Endothelial cell of umbilical vein (primary cell): ENCODE measurements around a stretch of chr1.

DNA sequence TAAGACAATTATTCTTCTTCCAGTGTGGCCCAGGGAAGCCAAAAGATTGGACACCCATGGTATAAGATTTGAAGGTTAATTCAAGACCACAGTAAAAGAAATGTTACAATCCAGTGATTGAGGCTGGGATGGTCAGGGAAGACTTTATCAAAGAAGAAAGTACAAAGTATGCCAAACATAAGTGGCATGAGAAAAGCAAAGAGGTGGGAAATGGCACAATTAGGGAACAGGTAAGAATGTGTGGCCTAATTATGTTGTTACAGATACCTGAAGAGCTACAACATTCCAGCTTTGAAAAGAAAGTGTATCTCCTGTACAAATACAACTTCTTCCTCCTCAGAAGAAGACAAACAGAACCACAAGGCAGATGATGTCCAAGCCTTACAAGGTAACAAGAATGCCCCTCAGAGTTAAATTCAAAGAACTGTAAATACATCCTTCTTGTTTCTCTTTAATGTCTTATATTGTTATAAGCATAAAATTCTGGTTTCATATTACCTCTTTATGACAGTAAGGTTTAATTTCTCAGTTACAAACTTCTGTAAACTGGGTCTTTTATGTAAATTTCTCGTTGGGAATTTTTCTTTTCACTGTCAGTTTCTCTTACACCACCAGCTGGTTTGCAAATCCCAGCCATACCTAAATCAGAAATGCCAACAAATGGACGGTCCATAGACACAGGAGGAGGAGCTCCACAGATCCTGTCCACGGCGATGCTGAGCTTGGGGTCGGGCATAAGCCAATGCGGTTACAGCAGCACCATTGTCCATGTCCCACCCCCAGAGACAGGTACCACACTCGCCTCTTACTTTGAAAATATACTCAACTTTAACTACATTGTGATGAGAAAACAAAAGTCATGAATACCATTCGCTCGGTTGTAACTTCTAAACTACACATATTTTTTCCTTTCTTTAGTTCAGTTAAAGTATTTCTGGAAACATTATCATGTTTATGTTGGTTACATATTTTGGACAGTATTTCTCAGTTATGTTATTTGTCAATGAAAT is 32.7 kb downstream of the UTS2 start:
- PRO-cap: no peak
CAGE:
- cytosol, long polyA minus RNA: no peak
- cytosol, long polyA plus RNA: no peak
- long polyA plus RNA: no peak
- nucleus, long polyA minus RNA: no peak
- nucleus, long polyA plus RNA: no peak

DNA sequence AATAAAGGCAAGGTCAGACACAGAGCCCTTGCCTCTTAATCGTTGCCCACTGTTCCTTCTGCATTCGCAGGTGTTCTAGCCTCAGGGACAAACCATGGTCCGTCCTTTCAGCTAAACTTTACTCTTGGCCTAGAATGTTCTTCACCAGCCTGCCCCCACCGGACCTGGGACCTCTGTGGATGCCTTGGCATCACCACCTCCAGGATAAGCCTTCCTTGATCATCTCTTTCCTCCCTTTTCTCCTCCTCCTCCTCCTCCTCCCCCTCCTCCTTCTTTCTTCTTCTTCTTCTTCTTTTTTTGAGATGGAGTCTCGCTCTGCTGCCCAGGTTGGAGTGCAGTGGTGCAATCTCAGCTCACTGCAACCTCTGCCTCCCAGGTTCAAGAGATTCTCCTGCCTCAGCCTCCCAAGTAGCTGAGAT is 40.3 kb upstream of the ERRFI1 start:
- PRO-cap: no peak
CAGE:
- cytosol, long polyA minus RNA: no peak
- cytosol, long polyA plus RNA: no peak
- long polyA plus RNA: no peak
- nucleus, long polyA minus RNA: no peak
- nucleus, long polyA plus RNA: no peak

- PRO-cap: no peak
CAGE:
- cytosol, long polyA minus RNA: no peak
- cytosol, long polyA plus RNA: no peak
- long polyA plus RNA: no peak
- nucleus, long polyA minus RNA: no peak
- nucleus, long polyA plus RNA: no peak
These were observed 87.2 kb upstream of the ERRFI1 start for GRCh38 chr1:8113345-8113657.

GRCh38 chr1:8294361-8294688 is 23.6 kb upstream of the SLC45A1 start:
- PRO-cap: no peak
CAGE:
- cytosol, long polyA minus RNA: no peak
- cytosol, long polyA plus RNA: no peak
- long polyA plus RNA: no peak
- nucleus, long polyA minus RNA: no peak
- nucleus, long polyA plus RNA: no peak

GRCh38 chr1:8395996-8396663 is 78.2 kb downstream of the SLC45A1 start:
- PRO-cap: no peak
CAGE:
- cytosol, long polyA minus RNA: no peak
- cytosol, long polyA plus RNA: no peak
- long polyA plus RNA: no peak
- nucleus, long polyA minus RNA: no peak
- nucleus, long polyA plus RNA: no peak

- PRO-cap: no peak
CAGE:
- cytosol, long polyA minus RNA: no peak
- cytosol, long polyA plus RNA: no peak
- long polyA plus RNA: no peak
- nucleus, long polyA minus RNA: no peak
- nucleus, long polyA plus RNA: no peak
These were observed 112.6 kb downstream of the SLC45A1 start for GRCh38 chr1:8430293-8431080.

- PRO-cap: no peak
CAGE:
- cytosol, long polyA minus RNA: no peak
- cytosol, long polyA plus RNA: no peak
- long polyA plus RNA: no peak
- nucleus, long polyA minus RNA: no peak
- nucleus, long polyA plus RNA: no peak
These were observed 134.1 kb downstream of the SLC45A1 start for GRCh38 chr1:8452042-8452480.

DNA sequence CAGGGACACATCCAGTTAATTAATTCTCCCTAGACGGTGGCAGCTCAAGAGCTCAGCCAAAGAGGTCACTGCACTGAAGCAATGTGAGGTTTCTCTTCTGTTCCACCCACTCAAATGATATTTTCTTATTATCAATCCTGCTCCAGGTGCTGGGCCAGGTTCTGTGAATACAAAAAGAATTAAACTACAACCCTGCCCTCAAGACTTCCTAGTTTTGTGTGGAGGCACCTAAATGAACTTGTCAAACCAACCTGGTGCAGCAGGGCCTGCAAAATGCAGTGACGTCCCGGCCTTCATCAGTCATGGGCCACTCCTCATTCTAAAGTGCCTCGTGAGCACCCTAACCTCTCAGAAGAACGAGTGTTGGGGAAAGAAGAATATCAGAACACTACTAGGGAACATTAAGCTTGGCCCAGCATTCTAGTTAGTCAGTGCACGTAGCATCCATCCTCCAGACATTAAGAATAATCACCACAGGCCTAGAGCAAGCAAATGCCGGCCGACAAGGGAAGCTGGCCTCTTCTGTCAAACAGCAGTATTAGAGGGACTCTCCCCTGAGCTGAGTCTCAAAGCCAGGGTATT is 137.8 kb downstream of the SLC45A1 start:
- PRO-cap: no peak
CAGE:
- cytosol, long polyA minus RNA: no peak
- cytosol, long polyA plus RNA: no peak
- long polyA plus RNA: no peak
- nucleus, long polyA minus RNA: no peak
- nucleus, long polyA plus RNA: no peak

- PRO-cap: no peak
CAGE:
- cytosol, long polyA minus RNA: no peak
- cytosol, long polyA plus RNA: no peak
- long polyA plus RNA: no peak
- nucleus, long polyA minus RNA: start-site peak on the plus strand at chr1:8656430-8656438, 5 reads
- nucleus, long polyA plus RNA: no peak
These were observed 161.4 kb downstream of the RERE start for GRCh38 chr1:8655769-8656675.

GRCh38 chr1:8815342-8816319 is 1.8 kb downstream of the RERE start:
- PRO-cap: no peak
CAGE:
- cytosol, long polyA minus RNA: no peak
- cytosol, long polyA plus RNA: no peak
- long polyA plus RNA: no peak
- nucleus, long polyA minus RNA: no peak
- nucleus, long polyA plus RNA: no peak

DNA sequence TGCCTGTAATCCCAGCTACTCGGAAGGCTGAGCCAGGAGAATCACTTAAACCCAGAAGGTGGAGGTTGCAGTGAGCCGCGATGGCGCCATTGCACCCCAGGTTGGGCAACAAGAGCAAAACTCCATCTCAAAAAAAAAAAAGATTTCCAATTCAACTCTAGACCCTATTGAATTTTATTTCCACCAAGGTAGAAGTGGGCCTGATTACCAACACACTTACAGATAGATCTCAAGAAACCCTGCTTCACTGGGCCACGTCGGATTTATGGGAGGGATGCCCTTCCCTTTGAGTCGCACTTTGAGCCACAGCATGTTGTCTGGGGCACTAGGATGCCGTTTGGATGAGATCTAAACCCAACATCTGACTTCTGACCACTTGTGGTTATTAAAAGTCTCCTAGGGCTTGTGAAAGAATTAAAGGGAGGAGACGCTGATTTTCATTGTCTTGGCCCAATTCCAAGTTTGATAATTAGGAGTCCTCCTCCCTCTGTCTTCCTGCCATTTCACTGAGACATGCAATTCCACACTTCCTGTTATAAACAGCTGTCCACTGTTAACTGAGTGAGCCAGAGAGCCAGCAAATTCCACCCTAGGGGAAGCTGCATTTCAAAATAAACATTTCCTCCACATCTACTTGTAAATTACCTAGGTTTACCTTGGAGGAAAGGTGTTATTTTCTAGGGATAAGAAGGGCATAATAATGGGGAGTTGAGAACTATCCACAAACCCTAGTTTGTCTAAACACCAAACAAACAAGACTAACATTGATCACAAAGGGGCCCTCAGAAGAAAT is 5.2 kb upstream of the RERE start:
- PRO-cap: no peak
CAGE:
- cytosol, long polyA minus RNA: no peak
- cytosol, long polyA plus RNA: no peak
- long polyA plus RNA: no peak
- nucleus, long polyA minus RNA: no peak
- nucleus, long polyA plus RNA: no peak

DNA sequence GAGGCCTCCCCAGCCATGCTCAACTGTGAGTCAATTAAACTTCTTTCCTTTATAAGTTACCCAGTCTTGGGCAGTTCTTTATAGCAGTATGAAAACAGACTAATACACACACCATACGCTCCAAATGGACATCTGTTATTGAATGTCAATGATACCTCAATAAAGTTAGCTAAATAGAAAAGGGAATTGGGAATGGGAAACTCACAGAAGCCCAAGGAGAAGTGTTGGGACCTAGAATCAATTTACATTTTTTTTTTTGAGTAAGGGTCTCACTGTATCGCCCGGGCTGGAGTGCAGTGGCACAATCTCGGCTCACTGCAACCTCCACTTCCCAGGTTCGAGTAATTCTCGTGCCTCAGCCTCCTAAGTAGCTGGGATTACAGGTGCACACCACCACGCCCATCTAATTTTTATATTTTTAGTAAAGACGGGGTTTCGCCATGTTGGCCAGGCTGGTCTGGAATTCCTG is 22.2 kb downstream of the ENO1 start:
- PRO-cap: no peak
CAGE:
- cytosol, long polyA minus RNA: no peak
- cytosol, long polyA plus RNA: no peak
- long polyA plus RNA: no peak
- nucleus, long polyA minus RNA: no peak
- nucleus, long polyA plus RNA: no peak

DNA sequence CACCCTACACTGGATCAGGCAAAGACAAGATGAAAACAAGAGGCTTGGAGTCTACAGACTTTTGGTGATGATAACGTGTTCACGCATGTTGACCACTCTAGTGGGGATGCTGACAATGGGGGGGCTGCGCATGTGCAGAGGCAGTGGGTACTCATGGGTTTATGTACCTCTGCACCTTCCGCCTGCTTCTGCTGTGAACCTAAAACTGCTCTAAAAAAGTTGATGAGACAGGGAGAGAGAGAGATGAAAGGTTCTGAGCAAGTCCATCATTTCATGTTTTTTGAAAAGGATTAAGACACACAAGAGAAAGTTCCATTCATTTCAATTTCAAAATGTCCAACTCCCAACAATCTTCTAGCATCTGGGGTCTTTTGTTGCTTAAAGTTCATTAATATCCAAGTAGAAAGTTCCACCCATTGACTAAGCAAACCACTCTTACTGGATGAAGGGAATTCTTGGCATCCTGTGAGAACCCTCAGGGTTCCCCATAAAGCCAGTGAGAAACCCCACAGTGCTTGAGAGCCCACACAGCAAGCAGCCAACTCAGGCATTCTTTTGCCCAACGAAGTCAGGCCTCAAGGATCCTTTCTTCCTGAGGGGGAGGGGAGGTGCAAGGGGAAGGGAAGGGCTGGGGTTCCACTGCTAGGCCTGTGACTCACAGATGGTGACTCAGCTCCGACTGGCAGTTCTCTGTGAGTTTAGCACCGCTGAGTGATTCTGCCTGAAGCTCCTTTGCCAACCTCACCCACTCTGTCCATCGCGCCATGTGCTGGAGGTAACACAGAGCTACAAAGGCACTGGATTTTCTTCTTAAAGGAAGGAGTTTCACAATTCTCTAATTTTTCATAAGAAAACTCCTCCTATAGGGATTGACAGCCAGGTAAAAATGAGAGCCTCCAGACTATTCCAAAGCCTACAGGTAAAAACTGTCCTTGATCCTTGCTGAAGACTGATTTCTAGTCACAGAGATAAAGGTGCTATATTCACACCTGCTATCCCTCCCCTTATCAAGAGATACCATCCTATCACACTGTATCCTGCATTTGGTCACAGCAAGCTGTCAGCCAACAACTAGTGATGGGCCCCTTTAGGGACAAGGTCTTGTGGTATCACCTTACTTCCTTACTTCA is 5.0 kb downstream of the ENO1 start:
- PRO-cap: no peak
CAGE:
- cytosol, long polyA minus RNA: no peak
- cytosol, long polyA plus RNA: no peak
- long polyA plus RNA: no peak
- nucleus, long polyA minus RNA: no peak
- nucleus, long polyA plus RNA: no peak

DNA sequence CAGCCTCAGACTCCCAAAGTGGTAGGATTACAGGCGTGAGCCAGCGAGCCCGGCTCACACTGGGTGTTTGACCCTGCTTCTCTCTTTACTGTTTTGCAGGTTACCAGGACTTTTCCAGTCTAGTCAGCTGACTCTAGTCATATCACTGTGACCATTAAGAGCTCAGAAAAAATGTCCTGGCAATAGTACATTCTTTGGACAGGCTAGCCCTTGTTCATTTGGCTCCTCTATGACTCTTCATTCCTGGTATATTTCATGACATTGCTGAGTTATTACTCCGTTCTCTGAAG is 8.0 kb upstream of the CA6 start:
- PRO-cap: no peak
CAGE:
- cytosol, long polyA minus RNA: no peak
- cytosol, long polyA plus RNA: no peak
- long polyA plus RNA: no peak
- nucleus, long polyA minus RNA: no peak
- nucleus, long polyA plus RNA: no peak

DNA sequence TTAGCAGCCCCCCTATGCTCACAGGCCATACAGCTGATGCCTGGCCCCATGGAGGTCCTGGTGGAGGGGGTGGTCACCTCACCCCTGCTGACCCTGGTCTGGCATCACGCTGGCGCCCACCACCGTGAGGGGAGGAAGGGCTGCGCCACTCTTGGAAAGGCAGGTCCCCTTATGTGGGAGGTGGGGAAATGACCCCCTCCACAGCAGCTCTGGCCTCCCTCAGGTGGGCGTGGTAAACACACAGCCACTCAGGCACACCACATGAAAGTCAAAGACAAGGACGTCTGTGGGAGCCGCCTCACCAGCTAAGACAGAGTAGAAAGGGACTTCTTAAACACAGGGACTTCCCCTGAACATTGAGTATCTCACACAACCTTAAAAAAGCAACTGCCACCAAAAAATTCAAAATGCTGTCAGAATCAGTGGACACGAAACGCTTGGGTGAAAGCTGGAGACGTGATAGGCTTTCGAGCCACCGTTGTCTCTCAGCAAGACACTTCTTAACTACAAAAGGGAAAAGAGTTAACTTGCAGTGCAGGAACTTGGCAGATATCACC is 6.9 kb downstream of the GPR157 start:
- PRO-cap: no peak
CAGE:
- cytosol, long polyA minus RNA: no peak
- cytosol, long polyA plus RNA: no peak
- long polyA plus RNA: no peak
- nucleus, long polyA minus RNA: no peak
- nucleus, long polyA plus RNA: no peak

DNA sequence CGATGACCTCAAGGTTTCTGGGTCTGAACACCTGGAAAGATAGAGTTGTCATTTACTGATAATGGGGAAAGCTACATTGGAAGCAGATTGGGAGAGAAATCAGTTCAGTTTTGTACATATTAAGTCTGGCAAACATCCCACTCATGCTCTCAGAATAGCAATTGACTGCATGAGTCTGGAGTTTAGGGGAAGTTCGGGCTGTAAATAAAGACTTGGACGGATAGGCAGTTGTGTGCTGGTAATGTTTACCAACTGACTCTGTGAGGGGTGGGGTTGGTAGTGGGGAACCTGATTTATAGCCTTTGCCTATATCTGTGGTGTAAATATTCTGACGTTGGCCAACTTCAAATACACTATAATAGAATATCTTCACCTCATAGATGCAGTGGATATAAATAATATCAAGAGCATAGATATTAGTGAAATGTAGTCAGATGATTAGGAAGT is 4.0 kb downstream of the H6PD start:
- PRO-cap: no peak
CAGE:
- cytosol, long polyA minus RNA: no peak
- cytosol, long polyA plus RNA: no peak
- long polyA plus RNA: no peak
- nucleus, long polyA minus RNA: no peak
- nucleus, long polyA plus RNA: no peak

DNA sequence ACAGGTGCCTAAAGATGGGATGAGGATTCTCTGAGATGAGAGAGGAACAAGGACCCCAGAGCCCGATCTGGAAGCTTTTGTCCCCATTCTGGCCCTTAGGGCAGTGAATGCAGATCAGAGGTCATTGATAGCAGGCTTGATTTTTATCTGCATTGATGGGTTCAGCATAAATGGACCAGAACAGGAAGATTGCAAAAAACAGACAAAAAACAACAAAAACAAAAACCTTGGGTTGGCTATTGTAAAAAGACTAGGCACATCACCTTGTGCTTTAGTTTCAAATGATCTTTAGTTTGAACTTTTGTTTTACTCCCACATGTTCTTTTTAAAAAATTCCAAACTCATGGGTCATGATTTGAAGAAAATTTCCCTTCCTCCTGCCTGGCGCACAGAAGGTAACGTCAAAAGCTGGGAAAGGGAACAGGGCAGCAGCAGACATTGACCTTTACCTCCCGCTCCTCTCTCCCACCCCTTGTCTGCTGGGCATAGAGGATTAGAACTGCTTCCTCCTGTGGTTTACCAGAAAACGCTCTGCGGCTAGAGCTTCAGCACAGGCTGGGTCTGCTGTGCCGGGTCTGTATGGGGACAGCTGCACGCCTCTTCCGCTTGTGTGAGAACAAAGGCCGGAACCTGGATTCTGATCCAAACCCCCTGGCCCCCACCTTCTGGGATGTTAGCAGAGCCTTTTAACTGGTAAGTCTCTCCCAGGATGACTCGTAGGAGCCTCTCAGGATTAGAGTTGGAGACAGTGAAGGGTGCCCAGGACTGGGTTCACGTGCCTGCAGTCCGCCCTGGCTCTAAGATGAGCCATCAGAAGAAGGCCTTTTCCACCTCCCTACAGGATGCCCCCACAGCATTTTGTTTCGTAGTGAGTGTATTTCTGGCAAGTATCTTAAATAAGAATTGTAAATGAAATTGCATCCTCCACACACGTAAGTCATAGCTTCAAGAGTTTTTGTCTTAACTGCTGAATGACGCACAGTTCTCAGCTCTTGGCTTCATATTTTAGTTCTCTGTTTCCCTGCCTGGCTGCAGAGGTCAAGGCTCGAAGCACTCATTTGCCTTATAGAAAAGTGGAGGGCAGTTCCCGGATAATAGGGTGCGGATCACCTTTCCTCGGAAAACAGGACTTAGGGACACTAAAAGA is 5.1 kb downstream of the H6PD start:
- PRO-cap: unidirectional peak, plus-strand start at position 404 of the sequence; bidirectional peak, plus-strand start at position 522 of the sequence, minus-strand start at position 533 of the sequence
CAGE:
- cytosol, long polyA minus RNA: no peak
- cytosol, long polyA plus RNA: no peak
- long polyA plus RNA: no peak
- nucleus, long polyA minus RNA: no peak
- nucleus, long polyA plus RNA: no peak

GRCh38 chr1:9268826-9269314 is 23.8 kb upstream of the SPSB1 start:
- PRO-cap: no peak
CAGE:
- cytosol, long polyA minus RNA: no peak
- cytosol, long polyA plus RNA: no peak
- long polyA plus RNA: no peak
- nucleus, long polyA minus RNA: no peak
- nucleus, long polyA plus RNA: no peak

- PRO-cap: no peak
CAGE:
- cytosol, long polyA minus RNA: no peak
- cytosol, long polyA plus RNA: no peak
- long polyA plus RNA: no peak
- nucleus, long polyA minus RNA: no peak
- nucleus, long polyA plus RNA: no peak
These were observed 2.7 kb upstream of the SPSB1 start for GRCh38 chr1:9289897-9290486.

DNA sequence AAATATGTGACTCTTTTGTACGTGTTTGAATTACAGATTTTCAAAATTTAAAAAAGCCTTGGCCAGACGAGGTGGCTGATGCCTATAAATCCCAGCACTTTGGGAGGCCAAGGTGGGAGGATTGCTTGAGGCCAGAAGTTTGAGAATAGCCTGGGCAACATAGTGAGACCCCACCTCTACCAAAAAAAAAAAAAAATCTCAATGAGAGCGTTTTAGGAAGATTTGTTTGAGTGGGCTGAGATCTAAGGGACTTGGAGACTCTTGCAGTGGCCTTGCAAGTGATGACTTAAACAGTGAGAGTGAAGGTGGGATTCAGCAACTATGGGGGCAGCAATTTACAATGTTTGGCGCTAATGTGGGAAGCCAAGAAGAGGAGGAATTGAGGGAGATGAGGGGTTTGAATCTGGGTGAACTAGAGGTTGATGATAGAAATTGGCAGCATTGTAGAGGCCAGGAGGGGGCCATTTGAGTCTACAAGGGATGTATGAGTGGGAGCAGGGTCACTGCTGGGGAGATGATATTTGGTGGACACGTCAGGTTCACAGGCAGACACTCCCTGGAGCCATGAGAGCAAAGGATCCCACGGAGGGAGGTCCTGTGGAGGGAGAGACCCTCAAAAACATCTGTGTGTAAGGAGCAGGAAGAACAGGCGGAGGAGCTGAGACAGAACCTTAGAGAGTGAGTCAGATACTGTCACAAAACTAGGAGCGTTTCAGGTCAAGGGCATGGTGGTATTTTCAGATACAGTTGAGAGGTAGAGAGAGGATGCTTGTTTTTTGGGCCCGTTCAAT is 39.5 kb downstream of the SPSB1 start:
- PRO-cap: no peak
CAGE:
- cytosol, long polyA minus RNA: no peak
- cytosol, long polyA plus RNA: no peak
- long polyA plus RNA: no peak
- nucleus, long polyA minus RNA: no peak
- nucleus, long polyA plus RNA: no peak